Ascending aorta (tissue), 1 donor: ENCODE measurements around the gene FAM114A1.

DNA sequence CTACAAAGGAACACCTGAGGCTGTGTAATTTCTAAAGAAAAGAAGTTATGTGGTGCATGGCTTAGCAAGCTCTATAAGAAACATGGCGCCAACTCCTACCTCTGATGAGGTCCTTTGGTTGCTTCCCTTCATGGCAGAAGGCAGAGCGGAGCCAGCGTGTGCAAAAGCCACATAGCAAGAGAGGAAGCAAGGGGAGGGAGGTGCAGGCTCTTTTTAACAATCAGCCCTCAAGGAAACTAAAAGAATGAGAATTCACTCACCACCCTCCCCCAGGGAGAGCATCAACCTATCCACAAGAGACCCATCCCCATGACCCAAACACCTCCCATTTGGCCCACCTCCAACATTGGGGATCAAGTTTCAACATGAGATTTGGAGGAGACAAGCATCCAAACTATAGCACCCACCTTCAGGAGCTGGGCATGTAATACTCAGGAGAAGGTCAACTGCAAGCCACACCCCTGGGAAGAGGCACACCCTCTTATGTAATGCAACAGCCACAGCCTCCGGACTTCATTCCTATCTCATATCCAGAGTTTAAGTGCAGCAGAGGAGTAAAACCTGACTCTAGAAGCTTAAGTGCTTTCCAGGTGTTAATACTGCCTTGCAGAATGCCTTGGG, 197.2 kb downstream of the PTTG2 start:
- PRO-cap: no peak

GRCh38 chr4:38190712-38191017, 230.5 kb downstream of the PTTG2 start:
- PRO-cap: no peak

DNA sequence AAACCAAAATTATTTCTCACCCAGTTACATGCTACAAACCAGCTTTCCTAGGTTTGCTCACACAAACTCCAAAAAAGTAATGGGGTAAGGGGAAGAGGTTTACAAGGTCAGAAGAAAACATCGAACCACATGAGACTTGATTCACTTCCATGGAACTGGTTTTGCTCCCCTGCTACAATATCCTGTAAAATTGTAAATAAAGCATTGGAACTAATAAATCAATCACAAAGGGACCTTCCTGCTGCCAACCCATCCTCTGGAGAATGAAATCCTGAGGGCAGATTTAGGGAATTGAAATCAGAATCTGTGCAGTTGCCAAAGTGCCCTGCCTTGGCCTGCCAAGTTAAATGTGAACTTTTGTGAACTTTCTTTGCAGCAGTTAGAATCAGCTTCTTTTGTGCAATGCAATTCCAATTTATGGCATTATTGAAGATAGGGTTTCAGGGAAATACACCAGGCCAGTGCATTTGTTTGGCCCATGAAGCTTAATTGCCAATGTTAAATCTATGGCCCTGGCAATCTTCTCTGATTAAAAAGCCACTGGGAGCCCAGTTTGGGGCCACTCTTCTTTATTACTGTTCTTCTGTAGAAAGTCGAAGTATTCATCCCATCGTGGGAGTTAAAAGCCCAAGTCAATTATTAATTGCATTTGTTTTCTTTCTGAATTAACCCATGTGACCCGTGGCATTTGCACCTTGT, 263.1 kb downstream of the PTTG2 start:
- PRO-cap: no peak

DNA sequence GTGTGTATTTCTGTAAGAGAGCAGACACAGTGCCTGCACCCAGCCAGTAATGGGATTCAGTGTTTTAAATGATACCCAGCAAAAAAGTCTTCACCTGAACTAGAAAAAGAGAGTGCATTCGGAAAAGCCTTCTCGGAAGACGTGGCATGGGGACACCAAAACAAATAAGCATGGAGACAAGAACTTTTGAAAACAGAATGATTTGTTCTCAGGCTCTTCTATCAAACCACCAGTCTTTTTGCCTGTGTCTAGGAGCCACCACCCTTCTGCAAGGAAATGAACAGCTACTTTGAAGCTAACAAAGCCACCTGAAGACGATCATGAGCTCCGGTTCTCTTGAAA, 335.1 kb upstream of the KLF3 start:
- PRO-cap: no peak

DNA sequence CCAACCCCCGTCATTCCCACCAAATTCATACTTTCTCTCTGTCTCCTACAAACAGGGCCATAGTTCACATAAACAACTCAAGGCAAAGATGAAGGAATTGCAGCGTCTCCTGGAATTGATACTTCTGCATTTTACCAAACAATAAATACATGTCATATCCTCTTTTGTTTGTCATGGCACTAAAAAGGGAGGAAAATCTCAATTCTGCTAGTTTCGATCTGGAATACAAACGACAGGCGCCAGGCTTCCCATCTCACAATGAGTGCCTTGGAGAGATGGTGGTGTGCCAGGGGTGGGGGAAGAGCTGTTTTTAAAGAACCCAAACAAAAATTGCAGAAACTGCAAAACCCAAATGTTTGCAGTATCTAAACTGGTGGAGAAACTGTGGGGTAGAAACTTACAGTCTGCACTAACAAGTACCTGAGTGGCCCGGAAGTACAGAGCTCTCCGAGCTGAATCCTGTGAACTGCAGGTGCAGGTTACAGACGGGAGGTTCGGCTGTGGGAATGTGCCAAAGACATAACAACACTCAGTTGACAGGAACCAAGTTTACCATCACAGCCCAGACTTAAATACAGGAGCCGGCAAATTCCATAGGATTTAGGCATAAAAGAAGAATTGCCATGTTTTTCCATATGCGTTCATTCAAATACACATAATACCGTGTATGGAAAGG, 53.0 kb upstream of the KLF3 start:
- PRO-cap: no peak

- PRO-cap: no peak
These were observed 7.0 kb downstream of the KLF3 start for GRCh38 chr4:38670780-38671626.

- PRO-cap: no peak
These were observed 22.6 kb downstream of the KLF3 start for GRCh38 chr4:38686506-38687005.

DNA sequence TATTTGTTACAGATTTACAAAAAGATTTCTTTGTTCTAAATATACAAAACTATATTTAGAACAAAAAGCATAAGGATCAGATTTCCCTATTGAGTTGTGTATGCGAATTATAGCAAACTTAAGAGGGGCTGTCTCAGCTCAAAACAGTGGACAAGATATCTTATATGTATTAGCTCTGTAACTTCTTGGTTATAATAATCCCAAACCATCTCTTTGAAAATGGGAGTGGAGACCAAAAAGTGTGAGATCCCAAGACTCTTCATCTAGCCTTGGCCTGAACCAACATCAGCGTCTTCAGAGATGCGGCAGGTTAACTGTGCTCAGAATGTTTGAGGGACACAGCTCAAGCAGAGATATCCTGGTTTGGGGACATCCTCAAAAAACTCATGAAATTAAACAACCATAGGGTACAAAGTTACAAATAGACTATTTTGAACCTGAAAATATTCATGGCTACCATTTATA, 28.1 kb downstream of the KLF3 start:
- PRO-cap: no peak

- PRO-cap: no peak
These were observed 1.8 kb downstream of the TLR10 start for GRCh38 chr4:38780914-38781370.

GRCh38 chr4:38802705-38803091, 1.9 kb downstream of the TLR1 start:
- PRO-cap: no peak

- PRO-cap: bidirectional peak, plus-strand start at chr4:38867778, minus-strand start at chr4:38867619
These were observed at the start of gene FAM114A1 for GRCh38 chr4:38867281-38867898. FAM114A1 (plus strand) TSS chr4:38867806.

- PRO-cap: no peak
These were observed 81.5 kb downstream of the TMEM156 start for GRCh38 chr4:38950501-38951378.

DNA sequence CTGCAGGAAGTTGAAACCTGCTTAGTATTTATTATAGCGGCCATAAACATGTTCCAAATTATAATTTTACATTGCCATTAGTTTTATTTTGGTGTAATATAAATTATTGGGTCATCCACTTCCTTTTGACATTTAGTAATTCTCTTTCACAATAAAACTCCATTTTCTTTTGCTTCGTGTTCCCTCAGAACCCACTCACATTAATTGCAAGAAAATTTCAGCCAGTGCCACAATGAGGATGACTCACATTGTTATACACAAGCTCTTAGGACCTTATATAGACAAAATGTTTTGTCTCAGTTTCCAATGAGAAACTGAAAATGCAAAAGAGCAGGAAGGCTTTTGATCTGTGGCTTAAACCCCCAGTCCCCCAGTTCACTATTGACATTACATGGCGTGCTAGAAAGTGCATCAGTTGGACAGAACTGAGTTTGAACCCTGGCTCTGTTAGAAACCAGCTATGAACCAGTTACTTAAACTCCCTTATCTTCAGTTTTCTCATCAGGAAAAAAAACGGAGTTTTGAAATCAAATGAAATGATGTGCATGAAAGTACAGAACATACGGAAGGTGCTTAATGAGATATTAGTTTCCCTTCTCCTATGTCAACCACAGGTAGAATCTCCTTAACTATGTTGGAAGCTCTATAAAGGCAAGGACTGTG, 50.9 kb downstream of the TMEM156 start:
- PRO-cap: no peak

- PRO-cap: no peak
These were observed 13.7 kb upstream of the TMEM156 start for GRCh38 chr4:39045801-39046423.

GRCh38 chr4:39117078-39117699, 55.2 kb downstream of the KLHL5 start:
- PRO-cap: no peak

GRCh38 chr4:39135151-39135758, 47.1 kb upstream of the WDR19 start:
- PRO-cap: no peak

- PRO-cap: no peak
These were observed 49.5 kb downstream of the WDR19 start for GRCh38 chr4:39231606-39232518.

DNA sequence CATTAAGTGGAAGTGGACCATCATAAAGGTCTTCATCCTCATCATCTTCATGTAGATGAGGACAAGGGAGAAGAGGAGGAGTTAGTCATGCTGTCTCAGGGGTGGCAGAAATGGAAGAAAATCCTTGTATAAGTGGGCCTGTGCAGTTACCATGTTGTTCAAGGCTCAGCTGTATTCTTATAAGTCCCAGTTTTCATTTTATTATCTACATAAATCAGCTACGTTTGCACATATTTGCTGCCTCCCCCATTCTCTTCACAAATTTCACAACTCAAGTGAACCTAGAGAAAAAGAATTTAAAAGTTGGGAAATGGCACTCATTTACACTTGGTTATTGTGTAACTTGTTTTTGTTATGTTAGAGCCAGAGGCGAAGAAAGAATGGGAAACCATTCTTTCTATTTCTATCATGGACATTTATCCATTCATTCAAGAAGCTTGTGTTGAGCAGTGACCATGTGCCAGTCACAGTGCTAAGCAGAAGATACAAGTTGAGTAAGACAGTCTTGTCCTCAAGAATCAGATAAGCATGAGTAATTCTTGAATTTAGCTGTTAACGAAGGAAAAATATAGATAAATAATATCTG, 13.5 kb downstream of the LIAS start:
- PRO-cap: no peak

DNA sequence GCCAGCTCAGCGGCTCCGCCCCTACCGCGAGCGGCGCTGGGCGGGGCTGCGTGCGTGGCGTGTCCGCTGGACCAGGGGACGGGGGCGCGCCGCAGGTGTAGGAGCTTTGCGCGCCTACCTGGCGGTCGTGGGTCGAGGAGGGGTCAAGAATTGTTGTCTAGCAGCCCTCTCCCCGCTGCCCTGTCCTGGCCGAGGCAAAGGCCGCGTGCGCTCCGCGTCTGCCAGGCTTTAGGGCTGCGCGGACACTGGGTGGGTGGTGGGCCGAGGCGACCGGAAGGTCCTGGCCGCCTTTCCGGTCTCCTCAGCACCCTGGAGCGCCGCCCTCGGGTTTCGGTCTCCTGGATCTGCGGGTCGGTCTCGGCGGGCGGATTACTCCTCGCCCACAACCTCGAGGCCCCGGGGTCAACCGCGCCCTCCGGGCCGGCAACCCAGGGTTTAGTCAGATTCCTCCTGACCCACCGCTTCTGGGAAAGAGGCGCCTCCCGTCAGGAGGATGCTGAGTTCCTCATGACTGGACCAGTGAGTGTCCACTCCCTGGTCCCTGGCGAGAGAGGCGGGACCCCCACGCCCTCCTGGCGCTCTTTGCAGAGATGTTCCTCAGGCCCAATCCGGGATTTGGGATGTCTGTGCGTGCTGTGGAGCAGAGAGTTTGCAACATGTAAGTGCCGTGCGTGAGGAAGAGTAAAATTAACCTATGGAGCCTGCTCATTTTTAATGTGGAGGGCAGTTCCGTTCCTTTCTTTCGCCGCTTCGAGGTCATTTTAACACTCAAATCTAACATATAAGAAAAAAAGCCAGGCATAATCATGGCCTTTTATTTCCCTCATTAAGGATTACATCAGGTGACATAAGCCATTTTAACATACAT, 676 bp upstream of the UGDH start:
- PRO-cap: bidirectional peak, plus-strand start at position 74 of the sequence, minus-strand start outside the sequence; unidirectional peak, plus-strand start at position 341 of the sequence

DNA sequence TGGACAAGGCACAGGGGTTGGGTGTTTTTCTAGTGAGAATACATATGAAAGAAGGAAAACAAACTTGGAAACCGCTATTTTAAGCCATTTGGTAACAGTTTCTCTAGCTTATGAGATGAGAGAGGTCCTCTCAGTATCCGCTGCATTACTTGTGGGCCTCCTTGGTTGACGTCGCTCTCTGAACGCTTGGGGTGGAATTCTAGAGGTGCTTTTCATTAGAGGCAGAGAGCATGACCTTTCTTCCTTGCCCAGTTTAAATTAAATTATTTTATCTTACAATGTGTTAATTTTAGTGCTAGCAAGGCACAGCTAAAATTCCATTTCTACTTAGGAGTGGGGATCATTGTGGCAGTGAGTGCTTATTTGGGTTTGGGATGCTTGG, 2.6 kb downstream of the RHOH start:
- PRO-cap: no peak